ENCODE results near the gene STXBP6.

DNA sequence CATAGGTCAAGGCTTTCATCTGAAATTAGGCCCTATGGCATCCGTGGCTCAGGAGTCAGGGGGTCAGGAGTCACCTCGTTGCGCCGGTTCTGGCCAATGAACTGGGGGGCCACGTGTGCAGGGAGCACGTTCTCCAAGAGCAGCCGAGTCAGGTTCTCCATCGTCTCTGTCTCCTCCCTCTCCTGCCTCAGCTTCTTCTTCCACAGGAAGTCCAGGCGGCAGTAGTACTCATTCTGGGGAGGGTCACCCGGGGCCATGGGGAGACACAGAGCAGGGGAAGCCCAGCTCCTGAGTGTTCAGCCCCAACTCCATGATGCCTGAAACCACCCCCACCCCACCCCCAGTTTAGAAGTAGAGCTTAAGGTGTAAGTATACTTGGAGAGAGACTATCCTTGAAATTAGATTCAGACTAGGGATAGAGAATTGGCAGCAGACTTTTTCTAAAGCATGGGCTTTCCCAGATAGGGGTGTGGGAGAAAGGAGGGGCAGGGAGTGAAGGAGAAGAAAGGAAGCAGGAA, 10.7 kb downstream of the LTB4R start:
- RRBS: no CpG with 5 or more reads among the region's 10 CpGs

DNA sequence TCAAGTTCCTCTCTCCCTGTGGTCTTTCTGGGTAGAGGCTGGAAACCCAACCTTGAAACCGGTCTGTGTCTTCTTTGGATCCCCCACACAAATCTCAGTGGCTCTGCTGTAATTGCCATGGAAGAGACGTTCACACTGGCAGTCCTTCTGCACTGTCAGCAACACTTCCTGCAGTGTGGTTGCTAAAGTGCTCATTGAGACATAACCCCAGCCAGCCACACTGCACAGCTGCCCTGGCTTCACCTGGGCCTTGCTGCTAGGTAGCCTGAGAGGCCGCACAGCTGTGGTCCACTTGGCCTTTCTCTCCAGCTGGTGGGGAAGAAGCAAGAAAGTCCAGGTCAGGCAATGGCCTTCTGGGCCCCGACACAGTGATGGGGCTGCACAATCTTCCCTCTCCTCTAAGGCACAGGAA, 2.4 kb downstream of the GZMH start:
- RRBS: no CpG with 5 or more reads among the region's 4 CpGs

DNA sequence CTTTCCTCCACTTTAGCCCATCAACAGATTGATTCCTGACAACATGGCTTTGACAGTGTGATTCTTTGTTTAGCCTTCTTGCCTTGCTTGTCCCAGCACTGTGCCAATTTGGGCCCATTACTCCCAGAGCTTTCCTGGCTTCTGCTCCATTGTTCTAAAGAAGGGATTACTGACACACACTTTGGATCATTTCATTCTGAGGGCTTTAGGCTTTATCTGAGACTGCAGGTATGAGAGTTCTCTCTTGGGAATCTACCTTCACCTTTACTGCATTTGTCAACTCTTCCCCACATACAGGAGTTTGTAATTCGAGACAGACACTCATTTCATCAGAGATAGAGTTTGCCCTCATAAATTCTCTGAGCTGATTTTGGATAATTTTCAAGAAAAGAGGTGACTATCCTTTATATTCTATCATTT, 206.4 kb upstream of the GZMB start:
- RRBS: no CpG with 5 or more reads among the region's 1 CpG

GRCh38 chr14:24856858-24857301, 193.1 kb downstream of the STXBP6 start:
- RRBS: no CpG with 5 or more reads among the region's 6 CpGs

DNA sequence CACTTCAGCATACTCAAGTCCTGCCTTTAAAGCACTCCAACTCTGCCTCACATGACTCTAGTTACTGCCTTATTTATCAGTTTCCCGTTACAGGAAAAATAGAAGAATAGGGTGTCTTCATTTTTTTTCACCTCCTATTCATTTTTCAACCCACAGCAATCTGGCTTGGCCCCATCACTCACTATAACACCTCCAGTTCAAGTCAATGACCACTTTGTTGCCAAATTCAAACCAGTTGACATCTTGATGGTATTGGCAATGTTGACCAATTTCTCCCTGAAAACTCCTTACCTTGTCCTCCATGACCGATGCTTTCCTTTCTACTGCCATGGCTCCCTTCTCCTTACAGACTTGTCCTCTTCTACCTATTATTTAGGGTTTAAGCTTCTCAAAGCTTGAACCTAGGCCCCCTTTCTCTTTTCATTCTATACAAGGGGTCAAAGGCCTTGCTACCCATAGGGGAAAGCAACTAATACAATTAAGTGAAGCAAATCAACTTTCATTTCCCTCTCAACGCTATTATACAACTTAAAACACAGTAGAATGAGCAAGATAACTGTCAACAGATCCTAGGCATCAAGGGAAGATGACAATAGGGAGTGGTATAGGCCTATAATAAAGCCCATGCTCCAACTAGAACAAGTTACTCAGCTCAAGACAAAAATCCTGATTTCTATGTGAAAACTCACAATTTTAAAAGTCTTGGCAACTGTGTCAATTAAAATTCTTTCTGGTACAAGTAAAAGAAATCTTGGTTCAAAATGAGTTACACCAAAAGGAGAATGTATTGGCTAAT, 28.4 kb downstream of the STXBP6 start:
- RRBS: no CpG with 5 or more reads among the region's 3 CpGs

DNA sequence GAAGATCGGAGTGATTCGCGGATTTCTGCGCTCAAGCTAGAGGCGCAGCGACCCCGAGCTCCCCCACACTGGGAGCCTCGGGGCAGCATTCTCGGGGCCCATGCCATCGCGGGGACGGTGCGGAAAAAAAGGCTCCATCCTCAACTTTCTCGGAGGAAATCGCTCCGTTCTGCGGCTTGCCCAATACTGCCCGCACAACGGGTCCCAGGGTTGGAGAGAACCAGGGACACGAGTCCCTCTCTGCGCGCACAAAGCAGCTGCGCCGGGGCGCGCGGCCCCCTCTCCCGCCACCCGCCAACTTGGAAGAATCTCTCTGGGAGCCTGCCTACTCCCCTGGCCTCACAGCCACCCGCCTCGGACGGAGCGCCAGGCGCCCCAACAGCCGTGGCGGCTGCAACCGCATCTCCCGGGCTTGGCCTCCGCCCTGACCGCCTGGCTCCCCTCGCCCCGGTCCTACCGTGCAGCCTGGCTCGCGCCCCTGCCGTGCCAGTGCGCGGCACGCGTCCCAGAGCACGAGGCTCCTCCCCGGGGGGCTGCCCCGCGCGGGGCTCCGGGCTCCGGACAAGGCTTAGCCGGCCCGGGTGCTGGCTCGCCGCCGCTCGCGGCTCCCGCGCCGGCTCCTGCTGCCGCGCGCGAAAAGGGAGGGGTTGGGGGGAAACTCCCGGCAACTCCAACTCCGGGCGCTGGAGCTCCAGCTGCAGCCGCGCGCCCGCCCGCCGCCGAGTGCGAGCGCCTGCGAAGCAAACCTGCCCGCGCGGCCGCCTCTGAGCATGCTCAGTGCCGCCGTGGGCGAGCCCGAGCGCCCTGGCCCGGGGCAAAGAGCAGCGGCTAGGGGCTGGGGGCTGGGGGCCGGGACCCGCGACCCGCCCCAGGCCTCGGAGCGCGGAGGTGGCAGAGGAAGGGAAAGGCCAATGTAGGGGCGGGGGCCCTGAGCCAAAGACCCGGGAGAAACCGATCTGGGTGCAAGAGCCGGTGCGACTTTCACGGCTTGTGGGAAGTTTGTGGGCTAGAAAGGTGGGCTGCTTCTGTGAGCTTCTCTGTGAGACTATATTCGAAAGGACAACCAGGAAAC, at the start of gene STXBP6:
STXBP6 (minus strand) TSS at position 727 of the 1,072 bp plus-strand sequence.
- RRBS: 2% methylated on average over 37 of the region's 109 CpGs

DNA sequence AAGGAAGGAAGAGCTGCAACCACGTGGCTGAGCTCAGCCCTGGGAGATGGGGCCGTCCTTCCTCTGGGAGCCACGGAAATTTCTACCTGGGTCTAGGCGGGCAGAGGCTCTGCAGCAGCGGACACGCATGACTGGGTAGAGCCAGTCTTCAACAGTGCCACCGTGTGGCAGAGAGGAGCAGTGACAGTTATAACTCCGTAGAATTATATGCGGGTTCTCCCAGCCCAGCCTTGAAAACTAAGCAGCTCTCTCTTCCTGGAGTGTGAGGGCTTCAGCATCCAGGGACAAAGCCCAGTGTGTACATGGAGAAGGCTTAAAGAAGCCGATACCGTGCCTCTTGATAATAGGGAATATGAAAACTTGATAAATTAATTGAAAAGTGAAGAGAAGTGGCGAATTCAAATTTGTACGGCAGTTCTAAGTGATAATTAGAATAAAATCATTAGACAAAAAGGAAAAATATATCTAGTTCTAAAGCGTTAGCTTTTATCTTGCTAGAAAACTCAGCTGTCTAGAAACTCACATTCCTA, 83.0 kb upstream of the STXBP6 start:
- RRBS: no CpG with 5 or more reads among the region's 14 CpGs

GRCh38 chr14:26538677-26539344, 59.0 kb downstream of the NOVA1 start:
- RRBS: no CpG with 5 or more reads among the region's 6 CpGs

DNA sequence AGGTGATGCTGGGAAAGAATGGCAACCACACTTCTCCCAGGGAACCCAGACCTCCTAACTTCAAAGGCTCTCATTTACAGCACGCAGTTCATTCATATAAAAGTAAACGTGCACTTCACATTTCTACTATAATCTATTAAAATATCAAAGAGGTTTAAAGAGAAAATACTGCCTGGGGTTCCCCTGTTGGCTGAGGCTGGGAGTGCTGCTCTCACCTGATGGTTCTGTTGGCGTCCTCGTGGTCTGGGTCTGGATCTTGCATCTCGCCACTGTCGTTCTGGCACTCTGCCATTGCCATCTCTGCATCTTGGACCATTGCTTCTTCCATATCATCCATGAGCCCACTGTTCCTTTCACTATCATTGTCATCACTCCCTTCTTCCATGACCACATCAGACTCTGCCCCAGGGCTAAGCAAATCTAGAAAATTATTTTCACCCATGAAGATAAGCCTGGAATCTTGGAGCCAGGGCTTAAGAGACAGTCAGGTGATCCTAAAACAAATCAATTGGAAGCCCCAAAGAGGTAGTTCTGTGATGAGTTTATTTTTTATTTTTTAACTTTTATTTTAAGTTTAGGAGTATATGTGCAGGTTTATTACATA, 291.5 kb downstream of the PRKD1 start:
- RRBS: no CpG with 5 or more reads among the region's 6 CpGs

- RRBS: no CpG with 5 or more reads among the region's 8 CpGs
Observed at GRCh38 chr14:29663406-29664039, 264.1 kb downstream of the PRKD1 start.

DNA sequence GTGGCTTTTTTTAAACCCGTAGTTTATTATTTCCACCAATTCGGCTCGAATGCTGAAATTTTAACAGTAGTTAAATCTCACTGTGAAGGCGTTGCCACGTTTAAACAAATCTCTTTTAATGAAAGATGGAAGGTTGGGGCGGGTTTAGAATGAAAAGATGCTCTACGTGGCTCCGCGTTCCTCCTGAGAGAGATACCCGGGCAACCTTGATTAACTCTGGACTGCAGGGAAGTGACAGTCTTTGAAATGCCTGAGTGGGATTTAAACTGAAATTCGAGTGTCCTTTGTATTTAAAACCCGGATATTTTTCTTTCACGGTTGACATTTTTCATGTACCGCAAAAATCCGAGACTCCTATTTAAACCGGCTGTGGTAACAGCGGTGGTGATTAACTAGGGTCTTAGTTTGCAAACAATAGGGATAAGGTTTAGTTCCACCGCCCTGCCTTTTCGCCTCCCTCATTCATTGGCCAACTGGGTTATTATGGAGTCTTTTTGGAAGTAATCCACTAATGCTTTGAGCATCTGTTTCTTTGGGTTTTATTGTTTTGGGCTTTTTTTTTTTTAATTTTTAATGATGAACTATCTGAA, 696 bp downstream of the G2E3 start:
- RRBS: 0% methylated on average over 3 of the region's 19 CpGs

- RRBS: no CpG with 5 or more reads among the region's 6 CpGs
Observed at GRCh38 chr14:30612255-30612771, 9.8 kb upstream of the SCFD1 start.

- RRBS: 76% methylated on average over 4 of the region's 27 CpGs
Observed at GRCh38 chr14:30621025-30622100, 756 bp upstream of the SCFD1 start.

DNA sequence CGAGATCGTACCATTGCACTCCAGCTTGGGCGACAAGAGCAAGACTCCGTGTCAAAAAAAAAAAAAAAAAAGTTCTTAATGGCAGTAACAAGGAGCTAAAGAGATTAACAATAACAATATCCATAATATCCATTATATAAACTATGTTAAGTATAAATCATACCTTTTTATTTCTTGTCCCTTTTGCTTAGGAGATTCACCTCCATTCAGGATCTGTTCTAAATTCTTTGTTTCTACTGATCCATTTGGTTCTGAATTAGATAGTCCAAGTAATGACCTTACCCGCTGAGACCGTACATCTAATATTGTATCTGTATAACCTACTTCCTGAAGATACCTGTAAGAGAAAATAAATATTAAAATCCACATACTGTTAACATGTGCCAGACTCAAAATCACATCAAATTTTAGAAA, 72.6 kb downstream of the COCH start:
- RRBS: no CpG with 5 or more reads among the region's 6 CpGs

GRCh38 chr14:31024587-31025110, 800 bp upstream of the AP4S1 start:
- RRBS: no CpG with 5 or more reads among the region's 5 CpGs

GRCh38 chr14:31027303-31027535, 1.0 kb upstream of the STRN3 start:
- RRBS: no CpG with 5 or more reads among the region's 8 CpGs

DNA sequence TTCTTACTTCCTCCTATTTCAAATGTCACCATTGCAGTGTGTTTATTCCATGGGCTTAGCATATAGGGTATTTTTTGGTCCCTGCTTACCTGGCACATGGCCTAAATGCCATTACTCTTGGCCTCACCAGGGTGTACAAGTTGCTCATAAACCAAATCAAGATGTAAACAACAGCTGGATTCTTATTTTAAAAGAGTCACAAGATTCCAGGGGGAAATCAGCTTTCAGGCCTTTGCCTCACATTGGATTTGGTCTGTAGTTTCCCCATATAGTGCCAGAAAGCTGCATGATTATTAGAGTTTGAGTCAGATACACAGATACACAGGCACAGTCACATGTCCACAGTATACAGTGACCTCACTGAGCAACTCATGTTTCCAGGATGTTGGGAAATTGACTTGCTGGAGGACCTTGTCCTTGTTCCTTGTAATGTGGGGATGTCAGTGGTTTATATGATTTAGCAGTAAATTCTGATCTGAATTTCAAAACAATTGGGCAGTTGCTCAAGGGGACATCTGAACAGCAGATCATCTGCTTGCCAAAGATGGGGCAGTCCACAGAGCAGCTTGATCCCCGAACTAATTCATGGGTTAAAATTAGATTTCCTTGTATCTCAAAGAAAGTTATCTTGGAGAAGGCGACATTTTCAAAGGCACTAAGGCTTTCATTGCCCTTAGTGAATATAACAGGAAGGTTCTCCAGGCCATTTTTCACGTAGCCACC, 64.6 kb upstream of the STRN3 start:
- RRBS: no CpG with 5 or more reads among the region's 3 CpGs

DNA sequence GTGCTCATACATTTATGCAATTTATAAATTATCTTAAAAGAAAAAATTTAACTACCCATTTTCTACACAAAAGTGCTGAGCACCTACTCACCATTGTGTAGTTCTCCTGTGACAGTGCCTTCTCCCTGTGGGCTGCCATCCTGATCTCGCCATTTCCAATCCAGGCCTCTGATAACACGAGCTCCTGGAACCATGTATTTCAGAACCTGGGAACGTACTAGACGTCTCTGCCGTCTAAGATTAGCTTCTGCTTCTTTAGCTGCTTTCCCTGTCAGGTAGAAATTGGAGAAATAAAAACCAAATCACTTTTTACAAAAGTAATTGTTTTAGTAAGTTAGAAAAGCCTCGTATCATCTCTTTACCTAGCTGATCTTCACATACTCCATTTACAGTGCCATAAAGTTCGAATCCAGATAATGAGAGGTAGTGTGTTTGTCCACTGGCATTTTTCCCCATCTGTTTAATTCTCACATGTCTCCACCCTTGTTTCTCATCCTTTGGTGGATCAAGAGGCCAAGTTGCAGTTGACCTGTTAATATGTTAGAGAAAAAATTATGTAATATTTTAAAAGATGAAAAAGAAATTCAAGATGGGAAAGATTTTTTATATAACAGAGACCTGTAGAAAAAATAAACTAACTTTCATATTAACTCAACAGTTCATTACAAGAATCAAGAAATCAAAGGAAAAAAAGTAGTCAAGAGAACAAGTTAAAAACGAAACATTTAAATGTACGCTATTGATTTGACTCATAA, 74.3 kb downstream of the HECTD1 start:
- RRBS: no CpG with 5 or more reads among the region's 9 CpGs

- RRBS: no CpG with 5 or more reads among the region's 3 CpGs
Observed at GRCh38 chr14:31171713-31172330, 35.8 kb downstream of the HECTD1 start.

Measured in GM12892 (cell line).